Paraaortic lymph node (tissue), 1 donor: Measurements from ENCODE around the genes ERBB4, MREG and XRCC5.

DNA sequence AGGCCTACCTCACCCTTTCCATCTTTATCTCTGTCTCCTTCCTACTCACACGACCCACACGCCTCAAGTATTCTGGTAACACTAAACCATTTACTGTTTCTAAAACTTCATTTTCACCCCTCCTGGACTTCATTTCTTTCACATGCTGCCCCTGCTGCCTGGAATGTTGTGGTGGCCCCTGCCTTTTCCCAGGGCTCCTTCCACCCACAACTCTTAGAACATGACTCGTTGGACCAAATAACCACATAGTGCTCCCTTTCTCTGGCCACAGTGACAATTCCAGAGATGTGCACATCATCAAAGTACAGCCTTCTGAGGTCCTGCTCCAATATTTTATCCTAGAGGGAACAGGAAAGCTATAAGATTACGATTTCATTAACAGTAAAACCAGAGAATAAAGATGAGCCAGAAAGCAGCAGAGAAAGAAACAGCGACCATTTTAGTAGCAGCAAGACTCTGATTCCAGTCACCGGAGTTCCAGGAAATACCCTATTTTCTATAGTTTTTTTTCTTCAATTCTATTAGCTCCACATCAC, 53.8 kb downstream of the ERBB4 start:
- PRO-cap, result no peak

DNA sequence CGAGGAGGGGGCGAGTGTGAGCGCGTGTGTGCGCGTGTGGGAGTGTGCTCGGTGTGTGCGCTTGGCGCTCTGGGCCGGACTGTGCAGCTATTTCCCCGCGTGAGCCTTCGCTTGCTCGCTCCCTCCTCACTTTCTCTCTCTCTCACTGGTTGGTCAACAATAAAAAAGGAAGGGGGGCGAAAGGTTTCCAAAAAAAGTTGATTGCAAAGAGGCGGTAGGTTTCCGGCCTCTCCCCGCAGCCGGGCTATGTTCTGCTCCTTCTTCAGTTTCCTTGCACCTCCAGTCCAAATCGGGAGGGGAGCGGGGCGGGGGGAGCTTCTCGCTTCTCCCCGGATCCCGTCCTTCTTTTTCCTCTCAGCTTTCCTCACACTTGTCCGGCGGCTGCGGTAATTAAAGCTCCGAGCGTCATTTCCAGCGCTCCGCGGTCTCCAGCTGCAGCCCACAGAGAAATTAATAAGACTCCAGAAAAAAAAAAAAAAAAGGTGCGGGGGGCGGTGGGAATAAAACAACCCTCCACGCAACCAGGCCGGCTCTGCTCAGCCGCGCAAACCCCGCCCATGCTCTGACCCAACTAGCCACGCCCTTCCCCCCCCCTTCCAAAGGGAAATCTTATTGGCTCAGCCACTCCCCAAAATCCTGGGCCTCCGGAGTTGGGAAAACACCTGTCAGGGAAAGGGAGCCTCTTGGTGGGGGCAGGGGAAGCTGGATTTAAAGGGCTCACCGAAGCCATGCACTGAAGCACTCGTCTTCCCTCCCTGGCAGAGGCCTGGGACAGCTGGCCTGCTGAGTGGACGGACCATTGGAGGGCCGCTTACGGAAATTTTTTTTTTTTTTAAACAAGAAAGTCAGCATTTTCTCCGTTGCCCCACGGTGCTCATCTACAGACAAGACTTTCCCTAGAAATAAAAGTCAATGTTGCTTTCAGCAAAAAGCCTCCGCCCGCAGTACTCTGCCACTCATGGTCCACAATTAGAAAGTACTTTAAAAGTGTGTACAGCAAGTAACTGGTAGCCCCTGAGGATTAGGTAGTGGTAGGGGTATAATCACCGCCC, at the start of gene ERBB4:
TSS of gene ERBB4 (minus strand) at position 83 of the 1,052 bp plus-strand sequence.
- PRO-cap, result bidirectional peak, plus-strand start at position 656 of the sequence, minus-strand start at position 528 of the sequence

- PRO-cap, result no peak
Measured at GRCh38 chr2:213129426-213129768, 22.0 kb downstream of the IKZF2 start.

DNA sequence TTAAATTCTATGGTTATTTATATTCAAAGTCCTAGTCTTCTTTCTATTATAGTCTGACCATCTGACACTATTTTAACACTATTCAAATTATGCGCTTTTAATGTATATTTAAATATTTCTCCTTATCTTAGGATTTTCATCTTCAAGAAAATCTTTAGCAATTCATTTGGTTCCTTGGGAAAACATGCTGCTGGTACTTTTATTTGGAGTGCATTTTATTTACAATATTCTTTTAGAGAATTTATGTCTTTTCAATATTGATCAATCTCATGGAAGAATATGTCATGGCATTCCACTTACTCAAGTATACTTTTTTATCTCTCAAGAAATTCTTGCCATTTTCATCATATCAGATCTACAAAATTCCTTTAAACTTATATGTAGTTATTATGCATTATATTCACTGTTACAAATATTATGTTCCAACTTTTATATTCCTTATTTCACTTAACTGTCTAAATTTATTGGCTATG, 266.1 kb downstream of the SPAG16 start:
- PRO-cap, result no peak

DNA sequence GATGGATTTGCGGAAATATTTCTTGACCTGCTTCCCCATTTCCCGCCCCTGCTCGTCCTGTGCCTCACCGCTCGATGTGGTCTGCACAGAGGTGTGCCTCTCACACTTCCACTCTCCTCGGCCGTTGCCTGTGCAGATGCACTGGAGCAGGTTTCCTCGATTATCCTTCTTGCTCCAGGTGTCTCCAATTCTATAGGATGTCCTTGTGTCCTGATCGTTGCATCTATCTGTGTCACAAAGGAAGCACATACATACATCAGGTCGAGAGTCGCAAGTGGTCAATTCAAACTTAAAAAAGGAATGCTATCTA, 7.8 kb downstream of the FN1 start:
- PRO-cap, result no peak

DNA sequence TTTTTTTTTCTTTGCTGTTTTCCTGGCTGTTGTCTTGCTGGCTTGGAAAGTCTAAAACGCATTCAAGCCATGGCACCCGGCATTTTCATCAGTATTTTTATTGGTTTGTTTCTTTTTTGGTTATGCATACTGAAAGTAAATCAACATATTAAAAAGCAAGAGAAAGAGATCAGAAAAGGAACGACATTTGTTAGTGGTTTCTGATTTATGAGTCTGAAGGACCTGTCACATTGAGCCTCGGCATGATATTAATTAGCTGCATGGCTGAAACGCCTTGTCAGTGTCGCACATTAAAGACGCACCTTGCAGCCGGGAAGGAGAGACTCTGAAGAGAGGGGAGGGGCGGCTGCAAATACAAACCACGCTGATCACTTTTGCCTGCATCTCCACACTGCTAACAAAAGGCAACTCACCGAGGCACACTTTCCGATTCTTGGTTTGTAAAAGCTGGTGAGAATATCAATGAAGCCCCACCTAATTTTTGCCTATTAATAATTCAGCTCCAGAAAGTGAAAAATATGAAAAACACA, 183.7 kb upstream of the FN1 start:
- PRO-cap, result no peak

DNA sequence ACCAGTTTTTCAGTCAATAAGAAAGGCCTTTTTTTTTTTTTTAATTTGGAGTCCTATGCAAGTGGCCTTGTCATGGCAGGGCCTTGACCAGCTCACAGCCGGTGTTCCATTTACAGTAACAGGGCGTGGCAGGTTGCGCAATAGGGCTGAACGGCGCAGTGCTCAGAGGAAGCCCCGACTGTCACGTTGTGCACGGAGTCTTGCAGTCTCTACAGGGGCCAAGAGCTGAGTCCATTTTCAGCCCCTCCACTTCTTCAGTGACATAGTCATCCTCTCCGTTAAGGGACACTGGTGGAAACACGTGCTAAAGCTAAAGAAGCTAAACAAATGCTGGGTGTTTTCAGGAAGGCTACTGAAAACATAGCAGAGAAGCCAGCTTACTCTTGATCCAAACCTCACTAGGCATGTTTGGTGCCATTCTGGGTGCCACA, 184.2 kb upstream of the FN1 start:
- PRO-cap, result no peak

GRCh38 chr2:215903236-215903679, 110.1 kb downstream of the MREG start:
- PRO-cap, result no peak

GRCh38 chr2:216012866-216013979, at the start of gene MREG:
TSS of gene MREG (minus strand) at chr2:216013551.
- PRO-cap, result unidirectional peak, minus-strand start at chr2:216013537

DNA sequence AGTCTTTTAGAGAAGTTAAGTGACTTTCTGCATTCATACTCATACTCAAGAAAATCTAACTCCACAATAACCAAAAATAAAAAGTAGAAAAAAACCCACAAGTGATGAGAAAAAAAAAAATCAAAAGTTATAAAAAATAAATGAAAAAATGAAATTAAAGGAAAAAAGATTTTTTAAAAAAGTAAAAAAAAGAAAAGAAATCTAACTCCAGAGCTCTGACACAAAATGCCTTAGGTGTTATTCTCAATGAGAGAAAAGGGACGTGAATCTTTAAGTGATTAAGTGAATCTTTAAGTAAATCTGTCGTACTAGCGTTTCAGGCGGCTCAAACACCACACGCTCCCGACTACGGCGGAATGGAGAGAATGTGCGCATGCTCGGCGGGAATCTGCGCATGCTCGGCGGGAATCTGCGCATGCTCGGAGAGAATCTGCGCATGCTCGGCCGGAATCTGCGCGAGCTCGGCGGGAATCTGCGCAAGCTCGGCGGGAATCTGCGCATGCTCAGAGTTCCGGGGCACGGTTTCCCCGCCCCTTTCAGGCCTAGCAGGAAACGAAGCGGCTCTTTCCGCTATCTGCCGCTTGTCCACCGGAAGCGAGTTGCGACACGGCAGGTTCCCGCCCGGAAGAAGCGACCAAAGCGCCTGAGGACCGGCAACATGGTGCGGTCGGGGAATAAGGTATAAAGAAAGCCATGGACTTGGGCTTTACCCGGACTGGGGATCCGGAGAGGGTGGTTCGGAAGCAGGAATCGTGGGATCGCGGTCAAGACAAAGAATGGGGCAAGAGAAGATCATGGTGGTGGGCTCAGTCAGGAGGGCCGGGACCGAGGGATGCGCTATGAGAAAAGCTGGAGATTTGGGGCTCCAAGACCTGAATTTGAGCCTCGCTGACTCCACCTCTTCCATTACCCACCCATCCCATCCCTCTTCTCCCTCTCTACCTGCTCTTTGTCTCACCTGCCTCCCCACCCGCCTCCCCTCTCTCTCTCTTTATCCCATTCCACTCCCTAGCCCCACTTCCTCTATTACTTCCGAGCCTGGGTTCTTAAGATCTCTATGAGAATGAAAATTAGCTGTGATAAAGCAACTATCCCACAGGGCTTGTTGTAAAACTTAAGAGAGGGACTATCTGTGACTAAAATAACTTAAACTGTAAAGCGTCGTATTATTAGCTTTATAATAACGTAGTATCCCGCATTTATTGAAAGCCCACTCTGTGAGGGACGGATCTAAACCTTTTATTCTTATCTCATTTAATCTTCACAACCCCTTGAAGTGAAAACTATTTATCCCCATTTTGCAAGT, at the start of gene XRCC5:
TSS of gene XRCC5 (plus strand) at position 570 of the 1,306 bp plus-strand sequence.
- PRO-cap, result bidirectional peak, plus-strand start at position 573 of the sequence, minus-strand start at position 353 of the sequence

- PRO-cap, result no peak
Measured at GRCh38 chr2:216125045-216125250, 15.8 kb downstream of the XRCC5 start.

DNA sequence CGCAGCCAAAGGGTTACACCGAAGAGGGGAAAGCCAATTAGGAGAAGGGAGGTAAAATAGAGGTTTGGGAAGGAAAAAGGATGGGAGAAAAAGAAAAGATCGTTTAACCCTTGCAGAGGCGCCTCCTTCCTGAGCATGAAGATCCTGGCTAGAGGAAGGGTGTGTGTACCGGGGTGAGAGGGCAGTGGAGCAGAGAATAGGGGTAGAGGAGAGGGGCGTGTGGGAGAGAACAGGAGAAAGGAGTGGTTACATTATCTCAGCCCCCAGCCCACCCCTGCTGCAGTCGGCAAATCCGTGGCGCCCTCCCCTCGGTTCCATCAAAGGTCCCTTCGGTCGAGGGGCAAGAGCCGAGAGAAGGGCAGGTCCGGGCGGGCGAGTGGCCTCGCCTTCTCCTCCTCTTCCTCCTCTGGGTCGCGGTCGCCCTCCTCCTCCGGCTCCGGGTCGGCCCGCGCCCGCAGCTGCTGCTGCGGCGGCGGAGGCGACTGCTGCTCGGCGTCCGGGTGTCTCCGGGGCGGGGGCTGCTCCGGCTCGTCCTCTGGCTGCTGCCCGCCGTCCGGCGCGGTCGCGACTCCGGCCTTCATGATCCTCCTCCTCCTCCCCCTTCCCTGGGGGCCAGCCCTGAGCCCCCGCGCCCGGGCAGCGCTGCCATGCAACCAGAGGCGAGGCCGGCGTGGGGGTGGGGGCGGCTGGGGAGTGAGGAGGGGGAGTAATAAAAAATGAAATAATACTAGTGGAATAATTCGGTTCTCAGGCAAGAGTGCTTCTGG, 1.1 kb downstream of the MARCHF4 start:
- PRO-cap, result no peak

- PRO-cap, result no peak
Measured at GRCh38 chr2:216505388-216505883, 6.8 kb downstream of the RPL37A start.

DNA sequence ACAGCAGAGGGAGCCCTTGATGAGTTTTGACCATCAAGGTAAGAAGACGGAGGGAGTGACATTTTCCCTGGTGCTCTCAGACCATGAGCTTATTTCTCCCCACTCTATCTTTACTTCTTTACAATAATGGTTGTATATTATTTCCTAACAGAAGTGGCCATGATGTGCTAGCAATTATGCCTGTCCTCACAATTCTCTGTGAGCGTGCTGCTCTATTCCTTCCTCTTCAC, 20.6 kb downstream of the RPL37A start:
- PRO-cap, result no peak

- PRO-cap, result no peak
Measured at GRCh38 chr2:216546999-216547441, 48.4 kb downstream of the RPL37A start.

DNA sequence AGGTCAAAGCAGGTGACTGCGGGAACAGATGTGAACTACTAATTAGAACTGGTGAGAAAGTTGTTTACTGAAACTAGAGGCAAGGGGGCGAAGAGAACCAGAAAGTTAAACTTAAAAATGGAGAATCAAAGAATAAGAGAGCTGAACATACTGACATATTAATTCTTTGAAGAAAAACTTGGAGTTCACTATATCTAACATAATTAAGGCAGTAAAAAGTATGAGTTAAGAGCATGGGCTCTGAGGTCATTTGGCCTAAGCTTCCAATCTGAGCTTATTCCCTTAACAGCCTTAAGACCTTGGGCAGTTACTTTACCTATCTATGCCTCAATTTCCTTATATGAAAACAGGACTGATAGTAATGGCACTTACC, 66.9 kb downstream of the RPL37A start:
- PRO-cap, result no peak

GRCh38 chr2:216619138-216620167, 13.8 kb upstream of the IGFBP2 start:
- PRO-cap, result no peak

DNA sequence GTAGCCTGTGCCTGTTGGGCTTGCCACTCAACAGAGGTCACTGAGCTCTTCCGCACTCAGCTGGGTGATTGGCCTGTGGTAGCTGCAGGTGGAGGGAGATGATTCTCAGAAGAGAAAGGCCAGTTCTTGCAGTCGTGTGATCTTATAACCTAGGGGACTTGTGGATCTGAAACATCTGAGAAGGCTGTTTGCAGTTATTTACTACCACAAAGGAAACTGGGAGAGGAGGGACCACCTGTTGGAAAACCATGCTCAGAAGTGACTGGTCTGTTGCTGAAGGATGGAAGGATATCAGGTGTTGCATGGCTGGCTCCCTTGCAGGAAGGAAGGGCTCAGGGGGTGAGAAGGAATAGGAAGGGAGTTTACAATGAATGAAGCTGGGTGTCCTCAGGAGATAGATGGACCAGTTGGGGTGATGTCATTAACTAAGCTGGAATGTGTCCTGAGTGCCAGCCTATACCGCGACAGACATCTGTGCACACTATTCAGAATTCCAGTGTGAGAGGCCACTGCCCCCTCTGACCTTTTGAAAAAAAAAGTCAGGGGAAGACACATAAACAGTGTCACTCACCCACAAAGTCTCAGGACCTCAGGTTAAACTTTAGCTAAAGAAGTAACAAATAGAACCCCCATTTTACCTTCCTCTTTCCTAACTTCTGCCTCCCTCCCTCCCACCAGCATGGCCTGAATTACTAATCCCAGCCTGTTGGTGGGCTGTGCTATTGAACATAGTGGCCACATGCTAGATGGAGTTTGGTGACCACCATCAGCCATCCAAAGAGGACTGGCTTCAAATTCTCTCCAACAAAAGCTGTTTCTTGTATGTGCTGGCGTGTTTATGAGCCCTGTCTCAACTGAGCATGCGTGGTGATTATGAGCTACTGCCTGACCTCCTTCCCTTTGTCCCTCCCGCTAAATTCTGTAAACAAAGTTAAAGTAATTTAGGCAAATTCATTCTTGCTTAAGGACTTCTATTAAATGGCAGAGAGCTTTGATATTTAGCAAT, 17.7 kb downstream of the IGFBP2 start:
- PRO-cap, result no peak

DNA sequence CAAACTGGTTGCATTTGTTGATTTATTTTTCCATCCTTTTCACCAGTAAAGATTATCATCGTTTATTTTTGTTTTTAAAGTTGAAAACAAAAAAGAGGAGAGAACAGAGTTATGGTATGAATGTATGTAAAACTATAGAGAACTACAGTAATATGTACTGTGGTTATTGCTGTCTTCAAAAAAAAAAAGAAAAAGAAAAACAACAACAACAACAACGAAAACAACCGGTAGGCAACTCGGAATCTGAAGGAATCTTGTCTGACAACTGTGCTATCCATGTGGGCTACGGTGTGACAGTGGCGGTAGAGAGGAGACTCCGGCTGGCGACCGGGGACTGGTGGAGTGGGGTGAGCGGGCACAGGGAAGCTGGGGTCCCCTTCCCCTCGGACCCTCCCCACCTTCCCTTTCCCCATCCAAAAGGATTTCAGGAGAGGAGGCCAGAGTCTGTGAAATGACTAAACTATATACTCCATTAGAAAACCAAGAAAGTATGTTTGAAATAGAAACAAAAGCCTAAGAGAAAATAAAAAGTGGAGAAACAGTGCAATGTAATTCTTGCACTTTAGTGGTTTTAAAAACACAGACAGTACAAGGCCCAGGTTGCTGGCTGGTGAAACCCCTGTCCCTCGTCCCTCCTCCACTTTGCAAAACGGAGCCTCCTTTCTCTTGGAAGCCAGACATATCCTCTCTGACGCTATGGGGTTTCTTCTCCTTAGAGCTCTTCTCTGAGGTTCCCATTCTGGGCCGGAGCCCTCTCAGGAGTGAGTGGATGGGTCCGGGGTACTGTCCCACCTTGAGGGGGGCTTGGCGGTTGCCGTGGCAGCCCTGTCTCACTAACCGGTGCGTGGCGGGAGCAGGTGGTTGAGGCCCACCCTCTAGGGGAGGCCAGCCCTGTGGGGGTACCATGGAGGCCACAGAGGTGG, 22.7 kb downstream of the IGFBP5 start:
- PRO-cap, result no peak

GRCh38 chr2:216676079-216677036, 19.0 kb downstream of the IGFBP5 start:
- PRO-cap, result no peak